BJ (cell line): ENCODE measurements around the genes GLUD1, SHLD2 and ACTA2.

DNA sequence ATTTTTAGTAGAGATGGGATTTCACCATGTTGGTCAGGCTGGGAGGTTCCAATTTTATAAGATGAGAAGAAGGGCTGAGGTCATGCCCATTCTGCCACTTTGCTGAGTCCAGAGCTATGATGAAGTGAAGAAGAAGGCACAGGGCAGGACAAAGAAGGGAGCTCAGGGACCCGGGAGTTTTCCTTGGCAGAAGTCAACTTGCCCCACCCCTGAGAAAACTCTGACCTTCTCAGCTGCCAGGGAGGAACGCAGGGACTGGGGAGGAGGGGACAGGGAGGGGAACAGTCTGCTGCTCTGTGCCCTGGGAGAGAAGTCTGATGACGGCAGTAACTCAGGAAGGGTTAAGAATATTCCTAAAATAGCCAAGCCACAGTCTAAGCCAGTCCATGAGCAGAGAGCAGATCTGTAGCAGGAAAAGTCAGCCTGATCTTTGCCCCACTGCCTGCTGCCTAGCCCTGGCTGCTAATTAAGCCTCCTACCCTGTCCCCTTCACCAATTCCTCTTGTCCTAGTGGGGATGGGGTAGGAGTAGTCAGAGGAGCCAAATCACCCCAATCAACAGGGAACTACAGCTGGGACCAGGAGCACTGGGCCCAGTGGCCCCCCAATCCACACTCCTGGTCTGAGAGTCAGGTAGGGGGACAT lies 11.8 kb downstream of the ADIRF start:
- CAGE, long polyA plus RNA, result no peak
- RRBS, result no CpG with 5 or more reads among the region's 3 CpGs

- CAGE, long polyA plus RNA, result no peak
- RRBS, result 0% methylated on average over 4 of the region's 26 CpGs
Measured at GRCh38 chr10:87094737-87094971, at the start of gene GLUD1. Gene GLUD1, minus strand, starts transcription at chr10:87094843.

GRCh38 chr10:87094972-87096059 lies at the start of gene SHLD2:
Gene SHLD2, plus strand, starts transcription at chr10:87095206.
- CAGE, long polyA plus RNA, result start-site peak on the plus strand at chr10:87095194-87095238, 600 and 404 reads in 2 replicates
- RRBS, result 1% methylated on average over 20 of the region's 103 CpGs

DNA sequence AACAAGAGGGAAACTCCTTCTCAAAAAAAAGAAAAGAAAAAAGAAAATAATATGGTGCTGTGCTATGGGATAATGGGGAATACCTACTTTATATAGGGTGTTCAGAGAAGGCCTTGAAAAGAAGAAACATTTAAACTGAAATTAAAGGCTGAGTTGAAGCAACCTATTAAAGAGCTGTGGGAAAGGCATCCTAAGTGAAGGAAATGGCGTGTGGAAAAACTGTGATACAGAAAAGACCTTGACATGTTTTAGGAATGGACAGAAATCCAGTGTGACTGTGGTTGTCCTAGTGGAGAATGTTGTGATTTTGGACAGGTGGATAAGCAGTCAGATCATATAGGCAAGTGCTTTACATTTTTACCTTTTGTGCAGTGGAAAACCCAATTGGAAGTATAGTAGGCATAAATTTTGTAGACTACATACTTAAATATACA lies 12.4 kb downstream of the SHLD2 start:
- CAGE, long polyA plus RNA, result no peak
- RRBS, result no CpG with 5 or more reads among the region's 1 CpG

GRCh38 chr10:87158654-87159373 lies 63.8 kb downstream of the SHLD2 start:
- CAGE, long polyA plus RNA, result no peak

DNA sequence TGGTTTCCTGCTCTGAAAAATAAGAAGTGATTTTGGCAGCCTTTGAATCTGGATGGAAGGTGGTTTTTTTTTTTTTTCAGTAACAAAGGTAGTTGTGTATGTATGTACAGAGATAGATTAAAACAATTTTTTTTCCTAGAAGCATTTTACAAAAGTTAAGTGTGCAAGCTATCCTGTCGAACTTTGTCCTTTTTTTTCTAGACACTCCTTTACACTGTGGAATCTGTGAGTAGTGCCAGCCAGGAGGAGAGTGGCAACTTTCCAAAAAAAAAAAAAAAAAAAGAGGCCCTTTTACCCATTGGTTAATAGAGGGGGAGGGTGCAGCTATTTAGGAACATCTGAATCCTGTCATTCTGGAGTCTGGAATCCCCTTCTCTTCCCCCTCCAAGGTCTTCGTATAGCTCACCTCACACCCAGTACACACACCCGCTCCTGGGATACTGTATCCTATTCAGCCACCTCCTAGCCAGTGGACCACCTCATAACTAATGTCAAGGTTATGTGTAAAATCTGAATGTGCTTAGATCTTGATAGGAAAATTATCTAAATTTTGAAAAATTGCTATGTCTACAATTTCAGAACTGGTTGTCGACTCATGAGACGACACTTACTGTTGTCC lies 26.5 kb downstream of the PAPSS2 start:
- CAGE, long polyA plus RNA, result no peak
- RRBS, result no CpG with 5 or more reads among the region's 5 CpGs

DNA sequence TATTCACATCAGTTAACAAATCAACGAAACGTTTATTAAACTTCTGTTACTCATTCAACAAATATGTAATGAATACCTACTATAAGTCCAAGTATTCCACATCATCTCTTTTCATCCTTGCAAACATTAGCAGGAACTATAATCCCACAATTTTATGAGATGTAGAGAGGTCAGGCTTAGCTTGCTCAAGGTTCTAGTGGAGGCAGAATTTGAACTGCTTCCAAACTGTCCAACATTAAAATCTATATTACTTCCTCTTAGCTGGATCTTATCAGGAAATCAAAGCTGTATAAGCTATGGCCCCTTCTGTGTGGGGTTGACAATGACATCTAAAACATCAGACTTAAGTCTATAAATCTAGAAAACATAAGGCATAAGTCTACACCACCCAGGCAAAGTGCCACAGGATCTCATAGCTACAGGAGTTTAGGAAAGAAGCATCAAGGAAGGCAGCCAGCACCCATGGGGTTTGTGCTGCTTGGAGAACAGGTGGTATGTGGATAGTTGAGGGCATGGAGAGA lies 34.4 kb downstream of the PAPSS2 start:
- CAGE, long polyA plus RNA, result no peak
- RRBS, result no CpG with 5 or more reads among the region's 2 CpGs

- CAGE, long polyA plus RNA, result no peak
- RRBS, result no CpG with 5 or more reads among the region's 1 CpG
Measured at GRCh38 chr10:87940646-87941322, 77.4 kb downstream of the PTEN start.

GRCh38 chr10:88065025-88065630 lies 201.7 kb downstream of the PTEN start:
- CAGE, long polyA plus RNA, result no peak
- RRBS, result no CpG with 5 or more reads among the region's 3 CpGs

DNA sequence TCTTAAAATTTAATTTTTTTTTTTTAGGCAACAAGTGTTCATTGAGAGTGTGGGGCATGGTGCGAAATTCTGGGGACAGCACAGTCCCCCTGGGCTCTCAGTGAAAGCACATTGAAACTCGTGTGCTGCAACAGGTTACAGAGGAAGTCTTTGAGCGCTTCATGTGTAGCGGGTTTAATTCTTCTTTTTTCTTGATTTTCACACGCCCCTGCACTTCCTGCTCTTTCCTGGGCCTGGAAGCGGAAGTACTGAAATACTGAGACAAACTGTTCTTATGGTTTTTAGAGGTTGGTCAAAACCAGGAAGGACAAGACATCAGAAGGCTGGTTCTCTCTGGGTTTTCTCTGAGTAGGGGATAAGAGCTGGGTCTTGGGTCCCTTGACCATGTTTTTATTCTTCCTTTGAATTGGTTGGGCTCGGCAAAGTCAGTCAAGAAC lies 203.5 kb downstream of the PTEN start:
- CAGE, long polyA plus RNA, result no peak
- RRBS, result no CpG with 5 or more reads among the region's 7 CpGs

DNA sequence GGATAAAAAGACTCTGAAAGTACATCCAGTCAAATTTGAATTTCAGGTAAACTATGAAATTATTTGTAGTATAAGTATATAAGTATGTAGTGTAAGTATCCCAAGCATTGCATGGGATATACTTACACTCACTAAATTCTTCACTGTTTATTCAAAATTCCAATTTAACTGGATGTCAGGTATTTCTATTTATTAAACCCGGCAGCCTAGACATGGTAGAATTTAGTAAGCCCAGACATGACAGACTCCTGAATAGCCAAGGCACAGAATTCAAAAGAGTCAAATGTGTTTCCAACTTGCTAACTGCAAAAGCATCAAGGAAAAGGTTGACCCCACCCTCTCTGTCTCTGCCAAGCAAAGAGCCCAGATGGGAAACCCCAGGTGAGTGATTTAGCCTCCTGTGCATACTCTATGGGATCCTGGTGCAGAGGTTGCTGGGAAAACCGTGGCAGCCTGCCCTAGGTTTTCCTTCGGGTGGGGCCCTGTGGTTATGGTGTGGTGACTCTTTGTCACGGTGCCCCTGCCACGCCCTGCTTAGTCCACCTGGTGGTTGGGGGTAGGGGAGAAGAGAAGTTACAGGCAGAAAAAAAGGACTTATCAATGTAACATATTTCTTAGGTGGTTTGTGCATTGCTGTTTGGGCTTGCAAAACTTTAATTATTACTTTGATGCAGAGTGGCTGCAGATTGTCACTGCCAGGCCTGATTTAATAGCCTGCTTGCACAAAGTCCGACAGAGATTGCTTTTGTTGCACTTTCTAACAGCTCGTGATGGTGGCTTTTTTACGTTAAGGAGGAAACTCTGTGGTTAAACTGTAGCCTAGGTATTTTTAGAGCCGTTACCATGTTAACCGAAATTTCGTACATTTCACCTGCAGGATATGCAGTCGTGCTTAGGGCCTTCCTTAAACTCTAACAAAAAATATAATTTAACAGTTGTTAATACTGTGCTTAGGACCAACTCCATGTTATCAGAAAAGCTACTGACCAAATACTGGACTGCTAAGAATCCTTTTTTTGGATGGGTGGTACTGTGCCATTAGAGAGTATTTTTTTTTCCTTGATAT lies 197.5 kb downstream of the RNLS start:
- CAGE, long polyA plus RNA, result no peak
- RRBS, result no CpG with 5 or more reads among the region's 12 CpGs

- CAGE, long polyA plus RNA, result no peak
- RRBS, result no CpG with 5 or more reads among the region's 7 CpGs
Measured at GRCh38 chr10:88757032-88757560, 2.7 kb upstream of the LIPN start.

- CAGE, long polyA plus RNA, result no peak
- RRBS, result no CpG with 5 or more reads among the region's 6 CpGs
Measured at GRCh38 chr10:88881261-88881696, 1.2 kb downstream of the STAMBPL1 start.

DNA sequence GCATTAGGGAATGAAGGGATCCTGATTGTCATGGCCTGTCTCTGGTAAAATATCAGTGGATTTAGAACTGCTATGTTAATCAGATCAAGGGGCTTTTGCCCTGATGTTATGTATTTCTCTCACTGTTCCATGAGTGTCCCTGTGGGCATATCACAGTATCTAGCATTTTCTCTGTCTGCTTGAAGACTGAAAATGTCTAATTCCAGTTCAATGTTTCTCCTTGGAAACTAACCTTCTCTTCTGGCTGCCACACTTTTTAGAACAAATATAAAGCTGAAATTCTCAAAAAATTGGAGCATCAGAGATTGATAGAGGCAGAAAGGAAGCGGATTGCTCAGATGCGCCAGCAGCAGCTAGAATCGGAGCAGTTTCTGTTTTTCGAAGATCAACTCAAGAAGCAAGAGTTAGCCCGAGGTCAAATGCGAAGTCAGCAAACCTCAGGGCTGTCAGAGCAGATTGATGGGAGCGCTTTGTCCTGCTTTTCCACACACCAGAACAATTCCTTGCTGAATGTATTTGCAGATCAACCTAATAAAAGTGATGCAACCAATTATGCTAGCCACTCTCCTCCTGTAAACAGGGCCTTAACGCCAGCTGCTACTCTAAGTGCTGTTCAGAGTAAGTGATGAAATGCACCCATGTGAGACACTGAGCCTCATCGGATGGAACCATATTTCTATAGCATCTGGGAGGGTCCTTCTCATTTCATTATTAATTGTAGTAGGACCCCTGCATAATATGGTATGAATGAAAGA lies 33.0 kb downstream of the STAMBPL1 start:
- CAGE, long polyA plus RNA, result no peak
- RRBS, result no CpG with 5 or more reads among the region's 9 CpGs

GRCh38 chr10:88932877-88933725 lies 19.5 kb downstream of the ACTA2 start:
- CAGE, long polyA plus RNA, result no peak
- RRBS, result no CpG with 5 or more reads among the region's 7 CpGs

- CAGE, long polyA plus RNA, result no peak
- RRBS, result no CpG with 5 or more reads among the region's 3 CpGs
Measured at GRCh38 chr10:88943948-88944495, 8.6 kb downstream of the ACTA2 start.

GRCh38 chr10:88944845-88945312 lies 7.7 kb downstream of the ACTA2 start:
- CAGE, long polyA plus RNA, result no peak
- RRBS, result no CpG with 5 or more reads among the region's 3 CpGs

- CAGE, long polyA plus RNA, result start-site peak on the minus strand at chr10:88952761-88952773, 52 and 5,842 reads in 2 replicates
- RRBS, result no CpG with 5 or more reads among the region's 12 CpGs
Measured at GRCh38 chr10:88952449-88953421, at the start of gene ACTA2. Gene ACTA2, minus strand, starts transcription at chr10:88952773.

- CAGE, long polyA plus RNA, result no peak
- RRBS, result no CpG with 5 or more reads among the region's 2 CpGs
Measured at GRCh38 chr10:88988847-88989314, 1.7 kb upstream of the FAS start.

DNA sequence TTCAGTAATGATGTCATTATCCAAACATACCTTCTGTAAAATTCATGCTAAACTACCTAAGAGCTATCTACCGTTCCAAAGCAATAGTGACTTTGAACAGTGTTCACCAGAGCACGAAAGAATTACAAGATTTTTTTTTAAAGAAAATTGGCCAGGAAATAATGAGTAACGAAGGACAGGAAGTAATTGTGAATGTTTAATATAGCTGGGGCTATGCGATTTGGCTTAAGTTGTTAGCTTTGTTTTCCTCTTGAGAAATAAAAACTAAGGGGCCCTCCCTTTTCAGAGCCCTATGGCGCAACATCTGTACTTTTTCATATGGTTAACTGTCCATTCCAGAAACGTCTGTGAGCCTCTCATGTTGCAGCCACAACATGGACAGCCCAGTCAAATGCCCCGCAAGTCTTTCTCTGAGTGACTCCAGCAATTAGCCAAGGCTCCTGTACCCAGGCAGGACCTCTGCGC lies 699 bp upstream of the FAS start:
- CAGE, long polyA plus RNA, result no peak
- RRBS, result no CpG with 5 or more reads among the region's 8 CpGs